ENCODE measurements around a stretch of chr9.

GRCh38 chr9:136395073-136395543, 4.9 kb downstream of the SNAPC4 start:
- PRO-cap = no peak

GRCh38 chr9:136398997-136399995, 674 bp downstream of the SNAPC4 start:
- PRO-cap = no peak

- PRO-cap = no peak
Measured at GRCh38 chr9:136422727-136423350, 12.4 kb downstream of the PMPCA start.

DNA sequence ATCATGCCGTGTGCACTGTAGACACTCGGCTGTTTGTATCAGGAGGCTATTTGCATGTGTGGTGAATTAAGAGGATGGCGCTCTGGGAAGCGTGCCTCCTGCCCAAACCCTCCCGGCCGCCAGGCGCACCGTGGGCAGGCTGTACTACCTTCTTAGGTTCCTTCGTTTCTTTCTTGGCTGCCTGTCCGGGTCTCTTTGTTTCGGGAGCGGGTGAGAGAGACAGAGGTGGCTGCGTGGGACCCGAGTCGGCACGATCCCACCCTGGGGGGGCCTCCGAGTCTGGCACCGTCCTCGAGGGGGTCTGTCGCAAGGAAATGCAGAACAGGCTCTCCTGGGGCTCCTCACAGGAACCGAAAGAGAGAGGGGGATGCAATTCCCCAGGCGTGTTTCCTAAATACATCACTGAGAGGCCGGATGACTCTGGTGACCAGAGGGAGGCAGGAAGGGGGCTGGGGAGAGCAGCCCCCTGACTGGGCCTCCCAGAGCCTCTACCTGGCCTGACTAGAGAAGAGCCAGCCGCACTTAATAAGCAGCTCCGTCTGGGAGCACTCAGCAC, 11.5 kb upstream of the INPP5E start:
- PRO-cap = no peak

DNA sequence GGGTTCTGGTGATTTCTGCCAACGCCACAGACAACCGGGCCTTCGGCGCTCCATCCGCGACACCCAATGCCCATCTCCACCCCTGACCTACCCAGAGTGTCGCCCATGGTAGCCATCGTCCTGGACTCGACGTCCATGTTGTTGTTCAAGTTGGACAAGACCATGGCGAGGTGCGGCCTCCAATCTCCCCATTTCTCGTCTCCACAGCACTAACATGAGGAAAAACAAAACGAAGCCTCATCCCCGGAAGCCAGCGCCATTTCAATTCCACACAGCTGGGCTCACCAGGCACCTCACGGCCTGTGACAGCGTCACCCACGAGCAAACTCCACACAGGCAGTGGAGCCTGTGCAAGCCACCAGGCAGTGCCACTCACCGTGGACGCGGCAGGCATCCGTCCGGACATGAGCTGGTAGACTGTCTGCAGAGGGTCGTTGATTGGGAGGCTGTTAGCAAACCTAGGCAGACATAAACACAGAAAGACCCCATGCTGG, 20.1 kb upstream of the INPP5E start:
- PRO-cap = no peak

DNA sequence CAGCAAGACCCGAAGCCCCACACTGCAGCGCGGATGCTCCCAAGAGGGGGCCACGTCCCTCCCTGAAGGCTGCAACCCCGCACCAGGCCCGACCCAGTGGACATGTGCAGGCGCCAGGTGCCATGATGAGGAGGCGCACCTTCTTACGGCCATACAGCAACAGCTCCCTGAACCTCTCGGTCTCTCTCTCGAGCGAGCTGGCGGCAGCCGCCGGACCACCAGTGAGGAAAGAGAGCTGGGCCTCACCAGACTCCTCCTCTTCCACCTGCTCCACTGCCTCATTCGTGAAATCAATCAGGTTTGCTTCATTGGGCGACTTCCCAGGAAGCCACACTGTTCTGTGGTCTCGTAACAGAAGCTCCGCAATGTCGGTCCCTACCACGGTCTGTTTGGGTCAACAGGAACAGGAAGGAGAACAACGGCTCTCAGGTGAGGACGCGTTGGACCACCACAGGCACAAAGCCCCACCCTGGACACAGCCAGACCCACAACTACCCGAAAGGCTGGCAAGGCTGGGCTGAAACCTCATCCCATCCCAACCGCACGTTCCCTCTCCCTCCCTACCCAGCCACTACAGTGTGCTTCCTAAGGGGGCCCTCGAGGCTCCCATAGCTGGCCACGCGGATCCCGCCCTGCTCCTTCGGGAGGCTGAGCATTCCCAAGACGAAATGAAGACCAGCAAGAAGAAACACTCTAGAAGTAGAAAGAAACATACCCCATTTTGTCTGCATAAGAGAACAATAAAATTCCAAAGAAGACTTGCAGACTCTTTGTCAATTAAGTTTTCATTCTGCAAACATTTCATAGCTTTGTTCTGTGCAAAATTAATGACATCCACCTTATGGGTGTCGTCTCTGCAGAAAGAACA, 19.9 kb downstream of the SEC16A start:
- PRO-cap = no peak

DNA sequence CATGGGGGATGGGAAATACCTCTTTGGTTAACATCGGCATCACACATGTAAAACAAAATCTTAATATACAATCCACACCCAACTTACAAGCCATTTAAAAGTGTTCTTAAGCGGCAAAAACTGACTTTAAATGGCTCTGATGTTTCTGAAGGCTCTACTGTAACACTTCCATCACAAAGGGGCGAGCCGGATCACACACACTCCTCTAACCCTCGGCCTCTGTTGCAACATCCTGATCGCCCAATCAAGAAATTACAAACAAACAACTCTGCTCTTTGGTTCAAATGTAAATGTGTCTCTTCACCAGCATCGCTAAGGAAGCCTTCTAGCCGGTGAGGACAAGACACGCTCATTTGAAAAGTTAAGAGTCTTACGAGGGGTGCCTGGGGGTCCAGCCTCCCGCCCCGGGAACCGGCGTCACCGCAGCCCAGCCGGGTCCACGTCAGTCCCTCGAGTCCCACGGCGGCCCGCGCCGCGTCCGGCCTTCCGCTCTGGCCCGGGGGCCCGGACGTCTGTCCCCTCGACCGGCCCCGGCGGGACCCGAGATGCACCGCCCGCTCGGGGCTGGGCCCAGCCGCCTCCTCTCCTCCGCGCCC, 483 bp downstream of the SEC16A start:
- PRO-cap = unidirectional peak, plus-strand start at position 289 of the sequence; unidirectional peak, plus-strand start at position 353 of the sequence

GRCh38 chr9:136525831-136526552, 19.9 kb downstream of the NOTCH1 start:
- PRO-cap = no peak

DNA sequence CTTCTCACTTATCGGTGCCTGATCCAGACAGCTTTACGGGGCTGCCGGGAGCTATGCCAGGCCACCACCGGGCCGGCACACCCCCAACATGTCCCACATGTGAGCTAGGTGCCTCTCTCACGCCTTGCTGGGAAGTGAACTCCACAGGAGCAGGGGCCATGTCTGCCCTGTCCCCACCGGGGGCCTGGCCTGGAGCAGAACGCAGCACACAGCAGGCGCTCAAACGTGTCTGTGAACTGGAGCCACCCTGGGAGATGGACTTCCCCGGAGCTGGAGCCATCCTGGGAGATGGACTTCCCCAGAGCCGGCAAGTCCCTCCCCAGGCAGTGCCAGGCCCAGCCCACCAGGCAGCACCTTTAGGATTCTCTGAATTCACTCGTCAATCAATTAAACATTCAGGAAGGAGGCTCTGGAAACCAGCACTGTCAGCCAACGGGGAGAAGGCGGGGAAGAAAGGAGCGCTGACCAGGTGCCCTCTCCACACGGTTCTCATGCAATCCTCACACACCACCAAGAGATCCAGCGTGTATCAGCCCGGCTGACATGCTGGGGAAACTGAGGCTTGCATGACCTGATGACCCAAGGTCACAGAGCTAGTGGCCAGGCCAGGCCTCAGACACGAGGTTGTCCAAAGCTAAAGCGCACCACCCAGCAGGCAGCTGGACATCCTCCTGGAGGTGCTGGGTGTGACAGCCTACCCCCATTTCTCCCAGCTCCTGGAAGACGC, 5.6 kb downstream of the NOTCH1 start:
- PRO-cap = no peak

GRCh38 chr9:136548629-136548956, 2.7 kb upstream of the NOTCH1 start:
- PRO-cap = no peak

- PRO-cap = no peak
Measured at GRCh38 chr9:136615187-136616016, 47.3 kb upstream of the EGFL7 start.

DNA sequence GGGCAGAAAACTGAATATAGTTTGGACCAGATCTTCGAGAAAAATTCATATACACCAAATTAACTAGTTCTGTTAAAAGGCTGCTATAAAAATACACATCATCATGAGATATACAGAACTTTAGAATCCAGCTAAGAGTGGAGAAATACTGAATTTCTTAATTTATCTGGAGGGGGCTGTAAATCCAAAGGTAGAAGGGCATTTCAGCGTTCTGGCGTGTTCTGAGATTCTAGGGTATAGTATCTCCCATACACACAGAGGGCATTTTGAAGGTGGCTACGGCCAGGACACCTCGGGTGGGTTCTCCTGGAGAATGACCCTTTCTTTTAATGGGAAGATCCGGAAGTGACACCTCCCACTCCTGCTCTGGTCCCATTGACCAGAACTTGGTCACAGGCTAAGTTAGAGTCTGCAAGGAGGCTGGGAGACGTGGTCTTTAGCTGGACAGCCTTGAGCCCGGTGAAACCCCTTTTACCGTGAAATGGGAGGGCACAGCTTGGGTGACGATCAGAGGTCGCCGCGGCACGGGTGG, 19.4 kb upstream of the EGFL7 start:
- PRO-cap = no peak

- PRO-cap = no peak
Measured at GRCh38 chr9:136676407-136676848, 10.8 kb downstream of the AGPAT2 start.

- PRO-cap = no peak
Measured at GRCh38 chr9:136692692-136693456, 5.6 kb upstream of the AGPAT2 start.

DNA sequence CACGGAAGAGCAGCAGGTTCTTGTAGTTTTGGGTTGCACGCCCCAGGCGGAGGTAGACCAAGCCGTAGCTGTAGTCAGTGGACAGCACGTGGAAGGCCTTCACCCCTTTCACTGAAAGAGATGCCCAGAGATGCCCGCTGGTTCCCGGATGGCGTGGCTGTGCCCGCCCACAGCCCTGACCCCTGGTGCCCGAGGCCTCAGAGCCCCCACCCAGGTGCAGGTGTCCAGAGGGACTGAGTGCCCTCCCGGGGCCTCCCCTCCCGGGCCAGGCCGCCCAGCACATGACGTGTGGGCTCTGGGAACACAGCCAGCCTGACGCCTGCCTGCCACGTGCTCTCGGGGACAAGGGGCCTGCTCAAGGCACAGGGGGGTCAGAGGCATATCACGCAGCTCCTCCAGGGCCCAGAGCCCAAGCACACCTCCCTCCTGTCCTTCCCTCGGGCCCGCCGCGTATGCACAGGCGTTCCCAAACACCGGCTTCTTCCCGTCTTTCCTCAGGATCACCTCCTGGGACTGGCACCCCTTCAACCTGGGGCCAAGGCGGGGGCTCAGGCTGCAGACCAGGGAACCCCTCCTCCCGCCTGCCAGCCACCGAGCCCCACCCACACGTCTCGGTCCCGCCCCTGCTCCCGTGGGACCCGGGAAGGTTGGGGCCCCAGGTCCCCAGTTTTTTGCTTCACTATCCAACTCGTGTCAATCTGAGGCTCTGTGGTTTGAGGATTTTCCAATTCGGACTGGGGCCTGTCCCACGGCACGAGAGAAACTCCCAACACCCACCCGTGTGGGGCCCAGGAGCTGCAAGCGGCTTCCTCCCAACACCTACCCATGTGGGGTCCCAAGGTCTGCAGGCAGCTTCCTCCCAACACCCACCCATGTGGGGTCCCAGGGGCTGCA, 1.7 kb downstream of the LCN10 start:
- PRO-cap = no peak

GRCh38 chr9:136784859-136785544, 6.1 kb upstream of the TMEM141 start:
- PRO-cap = no peak

- PRO-cap = unidirectional peak, plus-strand start at chr9:136787855
Measured at GRCh38 chr9:136787545-136788353, 3.4 kb upstream of the TMEM141 start.

DNA sequence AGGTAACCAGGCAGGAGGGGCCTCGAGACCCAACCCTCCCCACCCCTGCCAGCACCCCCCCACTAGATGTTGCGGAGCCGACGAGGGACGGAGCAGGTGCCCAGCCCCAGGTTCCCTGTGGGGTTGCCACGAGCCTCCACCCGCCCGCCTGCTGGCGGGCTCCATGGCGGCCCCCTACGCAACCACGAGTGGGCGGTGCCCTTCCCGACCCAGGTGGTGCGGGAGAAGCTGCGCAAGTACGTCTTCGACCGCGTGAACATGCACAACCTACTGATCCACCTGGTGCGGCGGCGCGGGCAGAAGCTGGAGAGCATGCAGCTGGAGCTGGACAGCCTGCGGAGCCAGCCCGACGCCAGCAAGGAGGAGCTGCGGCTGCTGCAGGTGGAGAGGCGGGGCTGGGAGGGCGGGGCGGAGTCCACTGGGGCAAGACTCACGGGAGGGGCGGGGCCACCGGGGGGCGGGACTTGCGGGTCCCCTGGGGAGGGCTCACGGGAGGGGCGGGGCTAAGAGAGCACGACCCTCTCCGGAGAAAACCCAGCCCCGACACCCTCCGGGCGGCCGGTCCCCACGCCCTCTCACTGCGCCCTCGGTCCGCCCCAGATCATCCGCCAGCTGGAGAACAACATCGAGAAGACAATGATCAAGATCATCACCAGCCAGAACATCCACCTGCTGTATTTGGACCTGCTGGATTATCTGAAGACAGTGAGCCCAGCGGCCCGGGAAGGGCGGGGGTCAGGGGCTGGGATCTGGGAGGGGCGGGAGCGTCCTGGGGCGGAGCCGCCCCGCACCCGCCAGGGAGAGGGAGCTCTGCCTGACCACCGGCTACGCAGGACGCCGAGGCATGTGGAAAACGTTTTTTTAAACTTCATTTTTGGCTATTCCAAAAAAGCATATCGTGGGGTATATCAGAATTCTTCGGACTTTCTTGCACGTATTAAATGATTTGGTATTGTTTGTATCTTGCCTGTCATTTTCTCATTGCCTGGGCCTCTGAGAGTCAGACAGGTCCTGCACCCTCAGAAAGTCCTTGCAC, 4.0 kb downstream of the CCDC183 start:
- PRO-cap = no peak

DNA sequence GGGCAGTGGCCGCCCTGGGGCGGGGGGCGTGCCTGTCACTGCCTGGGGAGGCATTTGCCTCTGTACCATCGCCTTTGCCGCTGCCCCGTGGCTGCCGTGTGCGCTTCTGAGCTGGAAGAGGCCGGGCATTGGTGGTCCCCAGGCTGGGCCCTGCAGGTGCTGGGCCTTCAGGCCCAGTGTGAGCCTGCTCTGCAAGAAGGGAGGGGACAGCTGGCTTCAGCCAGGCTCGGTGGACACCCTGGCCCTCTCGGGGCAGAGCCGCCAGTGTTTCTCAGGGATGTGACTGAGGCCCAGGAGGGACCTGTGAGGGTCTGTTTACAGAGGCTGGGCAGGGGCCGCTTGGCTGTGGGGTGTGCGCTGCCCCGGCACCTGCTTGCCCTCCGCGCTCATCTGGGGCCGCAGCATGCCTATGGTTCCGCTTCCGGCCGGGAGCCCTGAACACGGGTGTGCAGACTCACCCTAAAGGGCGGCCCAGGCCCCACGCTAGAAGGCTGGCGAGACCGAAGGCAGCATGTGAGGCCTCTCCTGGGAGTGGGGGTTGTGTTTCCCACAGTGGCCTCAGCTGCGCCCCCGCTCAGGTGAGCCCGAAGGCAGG, 1.6 kb upstream of the AJM1 start:
- PRO-cap = no peak

DNA sequence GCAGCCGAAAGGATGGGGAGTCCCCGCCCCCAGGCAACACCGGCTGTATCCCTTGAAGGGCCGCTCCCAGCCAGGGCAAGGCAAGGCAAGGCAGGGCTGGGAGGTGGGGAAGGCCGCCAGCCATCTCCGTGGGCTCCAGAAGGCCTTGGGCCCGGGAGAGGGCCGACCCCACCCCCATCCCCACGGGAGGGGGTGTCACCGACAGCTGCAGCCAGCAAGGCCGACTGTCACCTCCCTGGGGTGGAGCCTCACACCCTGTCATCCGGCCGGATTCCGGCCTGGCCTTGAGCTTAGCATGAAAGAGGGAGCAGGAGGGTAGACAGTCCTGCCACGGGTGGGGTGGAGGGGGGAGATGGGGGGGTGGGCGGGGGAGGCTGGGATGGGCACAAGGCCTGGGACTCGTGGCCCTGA, 381 bp downstream of the AJM1 start:
- PRO-cap = no peak

Measured in REH cell (cell line).